Measurements from ENCODE around the gene AKTIP.

DNA sequence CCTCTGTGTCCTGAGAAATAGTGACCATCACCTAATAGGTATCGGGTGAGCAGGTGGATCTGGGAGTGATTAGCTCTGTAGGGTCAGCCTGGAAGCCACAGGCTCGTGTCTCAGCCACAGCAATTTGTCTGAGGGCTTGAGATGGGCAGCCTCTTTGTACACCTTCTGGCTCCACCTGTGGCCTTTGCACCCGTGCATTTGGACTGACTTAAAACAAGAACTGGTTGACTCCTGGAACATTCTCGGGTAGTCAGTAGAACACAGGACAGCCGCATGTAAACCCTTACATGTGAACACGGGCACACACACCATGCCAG is 35.9 kb downstream of the SALL1 start:
- RRBS, result no CpG with 5 or more reads among the region's 6 CpGs
CAGE:
- cytosol, long polyA plus RNA, result no peak
- long polyA plus RNA, result no peak
- nucleus, long polyA plus RNA, result no peak

GRCh38 chr16:51129211-51129589 is 21.9 kb downstream of the SALL1 start:
- RRBS, result no CpG with 5 or more reads among the region's 8 CpGs
CAGE:
- cytosol, long polyA plus RNA, result no peak
- long polyA plus RNA, result no peak
- nucleus, long polyA plus RNA, result no peak

DNA sequence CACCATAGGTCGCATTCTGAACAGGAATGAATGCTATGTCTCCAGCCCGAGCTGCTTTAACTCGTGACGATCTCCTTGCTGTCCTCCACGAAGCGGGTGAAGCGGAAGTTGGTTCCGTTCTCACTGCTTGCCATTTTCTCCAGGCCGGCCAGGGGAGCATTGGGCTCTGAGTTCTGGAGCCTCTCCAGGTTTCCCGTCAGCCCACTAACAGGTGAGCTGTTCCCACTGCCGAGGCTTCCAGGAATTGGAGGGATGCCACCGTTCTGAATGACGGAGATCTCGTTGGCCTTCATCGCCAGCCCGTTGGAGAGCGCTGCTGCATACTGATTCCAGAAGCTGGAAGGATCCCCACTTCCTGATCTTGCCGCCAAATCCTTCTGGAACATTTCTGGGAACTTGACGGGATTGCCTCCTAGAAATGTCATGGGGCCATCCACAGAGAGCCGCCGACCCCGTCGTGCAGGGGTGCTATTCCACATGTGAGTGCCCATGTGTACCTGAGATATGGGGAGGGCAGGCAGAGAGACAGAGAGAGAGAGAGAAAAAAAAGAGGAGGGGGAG is 13.9 kb downstream of the SALL1 start:
- RRBS, result no CpG with 5 or more reads among the region's 23 CpGs
CAGE:
- cytosol, long polyA plus RNA, result no peak
- long polyA plus RNA, result no peak
- nucleus, long polyA plus RNA, result no peak

- RRBS, result 45% methylated on average over 7 of the region's 69 CpGs
CAGE:
- cytosol, long polyA plus RNA, result no peak
- long polyA plus RNA, result no peak
- nucleus, long polyA plus RNA, result no peak
Measured at GRCh38 chr16:51154099-51155099, 3.3 kb upstream of the SALL1 start.

- RRBS, result no CpG with 5 or more reads among the region's 3 CpGs
CAGE:
- cytosol, long polyA plus RNA, result no peak
- long polyA plus RNA, result no peak
- nucleus, long polyA plus RNA, result no peak
Measured at GRCh38 chr16:51404164-51404731, 253.2 kb upstream of the SALL1 start.

DNA sequence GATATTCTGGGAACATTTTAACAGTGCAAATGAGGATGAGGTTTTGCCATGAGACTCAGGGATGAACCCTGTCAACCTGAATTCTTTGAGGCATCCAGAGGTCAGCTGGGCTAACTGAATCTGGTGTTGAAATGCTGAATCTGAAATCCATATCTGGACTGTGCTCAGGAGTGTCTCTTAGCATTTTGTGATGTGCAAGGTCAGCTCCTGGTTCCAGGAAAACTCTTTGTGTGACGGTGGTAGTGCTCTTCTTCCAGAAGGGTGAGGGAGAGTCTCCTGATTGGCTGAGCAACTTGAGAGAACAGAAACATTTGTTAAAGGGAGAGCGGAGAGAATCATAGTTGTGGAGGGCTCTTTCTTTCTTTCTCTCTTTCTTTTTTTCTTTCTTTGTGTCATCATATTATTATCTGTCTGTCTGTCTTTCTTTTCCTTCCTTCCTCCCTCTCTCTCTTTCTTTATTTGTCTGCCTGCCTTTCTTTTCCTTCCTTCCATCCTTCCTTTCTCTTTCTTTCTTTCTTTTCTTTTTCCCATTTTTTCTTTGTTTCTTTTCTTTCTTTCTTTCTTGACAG is 276.2 kb upstream of the SALL1 start:
- RRBS, result no CpG with 5 or more reads among the region's 2 CpGs
CAGE:
- cytosol, long polyA plus RNA, result no peak
- long polyA plus RNA, result no peak
- nucleus, long polyA plus RNA, result no peak

- RRBS, result no CpG with 5 or more reads among the region's 8 CpGs
CAGE:
- cytosol, long polyA plus RNA, result no peak
- long polyA plus RNA, result no peak
- nucleus, long polyA plus RNA, result no peak
Measured at GRCh38 chr16:52449978-52450722, 96.8 kb downstream of the TOX3 start.

DNA sequence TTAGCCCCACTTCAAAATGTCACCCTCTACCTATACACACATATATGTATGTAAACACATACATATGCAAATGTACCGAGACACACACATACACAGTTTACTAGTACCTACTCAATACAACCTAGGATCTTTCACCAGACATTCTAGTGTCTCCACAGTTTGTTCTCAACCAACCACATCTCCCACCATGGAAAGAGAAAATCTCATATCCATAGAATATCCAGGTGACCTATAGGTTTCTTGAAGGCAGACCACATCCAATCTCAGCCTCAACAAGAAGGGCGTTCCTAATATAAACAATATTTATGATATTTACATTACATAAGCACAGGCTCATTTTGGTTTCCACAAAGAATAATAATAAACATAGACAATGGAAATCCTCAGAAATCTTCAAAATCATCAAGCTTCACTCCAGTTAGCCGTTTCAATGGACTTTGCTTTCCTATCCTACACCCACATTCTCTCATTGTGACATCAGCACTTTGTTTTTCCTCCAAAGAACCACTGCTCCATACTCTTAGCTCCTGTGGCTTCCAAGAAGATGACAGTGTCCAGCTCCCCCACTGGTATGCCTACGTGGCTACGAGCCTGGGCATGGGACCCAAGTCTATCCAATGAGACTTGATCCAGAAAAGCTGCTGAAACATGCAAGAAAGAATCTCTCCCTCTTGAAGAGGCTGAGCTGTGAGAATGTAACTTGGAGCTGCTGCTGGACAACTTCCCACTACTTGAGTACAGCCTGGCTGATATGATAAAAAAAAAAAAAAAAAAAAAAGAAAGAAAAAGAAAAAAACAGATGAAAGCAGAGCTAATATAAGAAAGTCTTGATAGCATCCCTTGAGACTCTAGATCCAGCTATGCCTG is 9.6 kb downstream of the TOX3 start:
- RRBS, result no CpG with 5 or more reads among the region's 5 CpGs
CAGE:
- cytosol, long polyA plus RNA, result no peak
- long polyA plus RNA, result no peak
- nucleus, long polyA plus RNA, result no peak

- RRBS, result no CpG with 5 or more reads among the region's 3 CpGs
CAGE:
- cytosol, long polyA plus RNA, result no peak
- long polyA plus RNA, result no peak
- nucleus, long polyA plus RNA, result no peak
Measured at GRCh38 chr16:52543658-52544001, 3.3 kb downstream of the TOX3 start.

GRCh38 chr16:52564863-52565680 is 18.1 kb upstream of the TOX3 start:
- RRBS, result no CpG with 5 or more reads among the region's 6 CpGs
CAGE:
- cytosol, long polyA plus RNA, result no peak
- long polyA plus RNA, result no peak
- nucleus, long polyA plus RNA, result no peak

DNA sequence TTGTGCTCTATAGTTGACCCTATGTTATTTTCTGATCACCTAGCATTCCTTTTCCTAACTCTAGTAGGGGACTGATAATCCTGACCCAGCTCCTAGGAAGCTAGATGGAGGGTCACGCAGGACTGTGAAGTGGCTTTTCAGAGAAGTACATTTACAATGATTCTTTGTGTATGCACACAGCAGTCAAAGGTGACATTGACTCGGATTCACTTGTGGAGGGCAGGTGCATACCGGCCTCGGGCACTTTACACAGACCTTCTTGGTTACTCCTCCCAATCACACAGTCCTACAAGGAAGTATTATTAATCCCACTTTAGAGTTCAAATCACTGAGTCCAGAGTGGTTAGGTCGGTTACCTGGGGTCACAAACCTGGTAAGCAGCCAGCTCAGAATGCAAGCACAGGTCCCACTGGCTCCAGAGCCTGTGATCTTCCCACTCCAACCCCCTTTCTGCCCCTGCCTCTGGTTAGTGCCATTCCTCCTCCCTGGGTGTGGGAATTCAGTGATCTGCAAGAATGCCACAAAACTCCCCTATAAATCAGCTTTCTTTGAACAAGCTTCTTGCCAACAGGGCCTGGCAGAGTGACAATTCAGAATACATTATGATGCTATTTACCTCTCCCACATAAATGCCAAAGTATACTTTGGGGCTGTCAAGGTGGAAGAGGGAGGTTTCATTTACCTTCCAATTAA is 7.1 kb downstream of the CHD9NB start:
- RRBS, result no CpG with 5 or more reads among the region's 5 CpGs
CAGE:
- cytosol, long polyA plus RNA, result no peak
- long polyA plus RNA, result no peak
- nucleus, long polyA plus RNA, result no peak

DNA sequence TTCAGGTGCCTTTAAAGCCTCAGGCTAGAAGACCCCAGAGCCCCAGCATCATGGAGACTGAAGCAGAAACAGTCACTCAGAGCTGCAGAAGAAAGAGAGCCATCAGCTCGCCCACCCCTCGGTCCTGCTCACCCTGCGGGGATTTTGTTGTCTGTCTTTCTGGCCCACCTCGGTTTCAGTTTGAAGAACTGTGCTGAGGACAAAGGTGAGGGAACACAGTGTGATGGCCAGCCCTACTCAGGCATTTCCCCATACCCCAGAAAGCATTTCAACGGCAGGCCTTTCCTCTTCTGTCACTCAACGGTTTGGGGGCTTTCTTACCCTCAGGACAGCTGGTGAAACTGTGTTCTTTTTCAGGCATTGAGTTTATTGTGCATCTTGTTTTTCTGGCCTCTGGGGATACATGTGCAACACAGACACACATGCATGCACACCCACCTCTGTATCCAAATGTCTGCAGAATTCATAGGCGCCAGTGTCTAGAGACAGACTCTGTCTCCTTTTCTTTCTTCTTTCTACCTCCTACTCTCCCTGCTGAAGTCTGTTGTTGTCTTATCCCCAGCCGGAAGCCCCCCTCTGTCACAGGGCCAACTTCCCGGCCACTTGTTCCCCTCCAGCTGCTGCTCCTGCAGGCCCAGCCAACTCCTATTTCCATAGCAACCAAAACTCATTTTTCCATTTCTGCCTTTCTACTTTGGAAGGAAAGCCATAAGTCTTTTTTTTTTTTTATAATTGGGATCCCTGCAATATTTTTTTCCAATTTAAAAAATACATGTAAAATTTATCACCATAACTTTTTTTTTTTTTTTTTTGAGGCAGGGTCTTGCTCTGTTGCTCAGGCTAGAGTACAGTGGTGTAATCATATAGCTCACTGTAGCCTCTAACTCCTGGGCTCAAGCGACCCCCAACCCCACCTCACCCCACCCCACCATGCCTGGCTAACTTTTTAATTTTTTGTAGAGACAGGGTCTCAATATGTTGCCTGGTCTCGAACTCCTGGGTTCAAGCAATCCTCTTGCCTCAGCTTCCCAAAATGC is 17.1 kb downstream of the CHD9 start:
- RRBS, result no CpG with 5 or more reads among the region's 11 CpGs
CAGE:
- cytosol, long polyA plus RNA, result no peak
- long polyA plus RNA, result no peak
- nucleus, long polyA plus RNA, result no peak

GRCh38 chr16:53502186-53503402 is at the start of gene AKTIP:
AKTIP (minus strand) TSS chr16:53503209.
- RRBS, result 1% methylated on average over 34 of the region's 89 CpGs
CAGE:
- cytosol, long polyA plus RNA, result start-site peak on the minus strand at chr16:53503195-53503248, 136 and 247 reads in 2 replicates
- long polyA plus RNA, result no peak
- nucleus, long polyA plus RNA, result no peak

- RRBS, result 93% methylated on average over 2 of the region's 3 CpGs
CAGE:
- cytosol, long polyA plus RNA, result no peak
- long polyA plus RNA, result no peak
- nucleus, long polyA plus RNA, result no peak
Measured at GRCh38 chr16:53983405-53983740, 279.4 kb downstream of the FTO start.

DNA sequence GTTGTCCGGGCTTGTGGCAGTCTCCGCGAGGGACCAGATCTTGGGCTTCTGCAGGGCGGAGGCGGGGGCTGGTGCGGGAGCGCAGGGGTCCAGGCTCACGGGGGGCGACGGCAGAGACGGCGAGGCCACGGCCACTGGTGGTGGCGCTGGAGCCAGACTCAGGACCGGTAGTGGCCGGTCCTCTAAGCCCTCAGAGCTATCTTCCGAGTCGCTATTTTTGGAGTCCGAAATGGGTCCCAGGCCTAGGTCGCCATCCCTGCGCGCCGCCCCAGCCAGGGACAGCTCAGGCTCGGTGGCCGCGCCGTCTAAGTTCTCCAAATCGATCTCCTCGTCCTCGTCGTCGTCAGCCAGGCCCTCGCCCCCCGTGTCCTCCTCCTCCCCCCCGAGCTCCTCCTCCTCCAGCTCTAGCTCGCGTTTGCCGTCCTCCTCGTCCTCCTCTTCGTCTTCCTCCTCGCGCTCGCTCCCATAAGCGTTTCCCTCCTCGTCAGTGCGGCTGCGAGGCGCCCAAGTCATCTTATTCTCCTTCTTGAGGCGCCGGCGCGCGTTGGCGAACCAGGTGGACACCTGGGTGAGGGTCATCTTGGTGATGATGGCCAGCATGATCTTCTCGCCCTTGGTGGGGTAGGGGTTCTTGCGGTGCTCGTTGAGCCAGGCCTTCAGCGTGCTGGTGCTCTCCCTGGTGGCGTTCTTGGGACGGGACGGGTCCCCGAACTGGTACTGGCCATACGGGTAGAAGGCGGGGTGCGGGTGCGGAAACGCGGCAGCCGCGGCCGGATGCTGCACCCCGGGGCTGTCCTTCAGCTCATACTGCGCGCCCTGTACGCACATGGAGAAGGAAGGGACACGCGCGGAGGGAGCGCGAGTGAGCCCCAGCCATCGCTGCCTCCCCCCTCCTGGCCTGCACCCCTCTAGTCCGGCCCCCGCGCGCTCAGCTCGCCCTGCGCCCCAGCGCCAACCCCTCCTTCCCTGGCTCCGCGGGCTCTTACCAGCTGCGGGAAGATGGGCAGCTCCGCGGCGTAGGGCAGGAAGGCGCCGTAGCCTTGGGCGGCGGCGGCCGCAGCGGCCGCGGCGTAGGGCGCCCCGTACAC is 1.4 kb downstream of the IRX3 start:
- RRBS, result no CpG with 5 or more reads among the region's 106 CpGs
CAGE:
- cytosol, long polyA plus RNA, result no peak
- long polyA plus RNA, result no peak
- nucleus, long polyA plus RNA, result no peak

DNA sequence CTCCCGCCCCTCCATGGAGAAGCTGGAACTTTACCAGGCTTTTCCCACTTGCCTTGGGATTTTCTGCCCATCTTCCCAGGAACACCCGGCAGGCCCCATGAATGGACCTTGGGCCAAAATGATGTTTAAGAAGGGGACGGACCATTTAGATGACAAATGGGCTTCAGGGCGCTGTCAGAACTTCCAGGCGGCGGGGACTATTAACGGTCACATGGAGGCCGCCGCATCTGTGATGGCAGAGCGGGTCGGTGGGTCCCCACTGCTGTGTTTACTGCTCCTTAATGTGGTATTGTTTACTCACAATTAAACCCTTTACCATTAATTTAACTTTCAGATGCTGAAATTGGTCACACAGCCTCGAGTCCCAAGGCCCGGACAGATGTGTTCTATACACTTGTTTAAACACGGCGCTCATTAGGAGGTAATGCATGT is 83.7 kb upstream of the IRX3 start:
- RRBS, result no CpG with 5 or more reads among the region's 15 CpGs
CAGE:
- cytosol, long polyA plus RNA, result no peak
- long polyA plus RNA, result no peak
- nucleus, long polyA plus RNA, result no peak

GRCh38 chr16:54385046-54385427 is 98.5 kb upstream of the IRX3 start:
- RRBS, result no CpG with 5 or more reads among the region's 3 CpGs
CAGE:
- cytosol, long polyA plus RNA, result no peak
- long polyA plus RNA, result no peak
- nucleus, long polyA plus RNA, result no peak

- RRBS, result no CpG with 5 or more reads among the region's 10 CpGs
CAGE:
- cytosol, long polyA plus RNA, result no peak
- long polyA plus RNA, result no peak
- nucleus, long polyA plus RNA, result no peak
Measured at GRCh38 chr16:54431311-54431723, 144.7 kb upstream of the IRX3 start.

GRCh38 chr16:54504126-54504919 is 217.7 kb upstream of the IRX3 start:
- RRBS, result no CpG with 5 or more reads among the region's 17 CpGs
CAGE:
- cytosol, long polyA plus RNA, result no peak
- long polyA plus RNA, result no peak
- nucleus, long polyA plus RNA, result no peak

DNA sequence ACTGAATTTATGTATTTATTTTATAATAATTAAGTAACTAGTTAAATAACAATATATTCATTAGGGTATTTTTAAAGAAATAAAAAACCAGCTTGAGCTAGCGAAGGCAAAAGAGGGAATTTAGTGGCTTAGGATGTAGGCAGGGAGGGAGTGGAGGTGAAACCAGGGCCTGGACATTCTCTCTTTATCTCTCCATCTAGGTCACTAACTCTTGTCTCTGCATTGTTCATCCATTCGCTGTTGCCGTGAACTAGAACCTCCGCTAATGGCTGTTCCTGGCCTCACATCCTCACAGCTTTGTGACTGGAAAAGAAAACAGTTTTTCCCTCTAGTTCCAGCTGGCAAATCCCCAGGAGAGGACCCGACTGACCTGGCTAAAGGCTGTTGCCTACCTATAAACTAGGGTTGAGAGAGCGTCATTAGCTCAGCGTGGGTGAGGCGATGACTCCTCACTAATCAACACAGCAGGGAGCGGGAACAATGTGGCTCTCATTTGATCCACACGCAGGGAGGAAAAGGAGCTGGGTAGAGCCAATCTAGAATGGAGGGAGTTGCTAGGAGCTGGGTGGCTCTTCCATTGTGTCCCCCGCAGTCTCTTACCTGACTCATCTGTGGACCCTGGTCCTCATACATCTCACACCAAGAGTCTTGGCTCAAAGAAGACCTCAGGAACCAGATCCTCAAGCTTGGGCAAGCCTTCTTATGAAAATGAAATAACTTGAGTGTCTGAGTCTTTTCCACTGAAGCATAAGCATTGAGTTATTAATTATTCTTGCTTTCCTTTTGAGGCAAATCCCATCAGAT is 282.1 kb upstream of the IRX5 start:
- RRBS, result no CpG with 5 or more reads among the region's 11 CpGs
CAGE:
- cytosol, long polyA plus RNA, result no peak
- long polyA plus RNA, result no peak
- nucleus, long polyA plus RNA, result no peak

Measured in IMR-90 (cell line).